SEM (cell line): ENCODE results near the gene MBOAT2.

DNA sequence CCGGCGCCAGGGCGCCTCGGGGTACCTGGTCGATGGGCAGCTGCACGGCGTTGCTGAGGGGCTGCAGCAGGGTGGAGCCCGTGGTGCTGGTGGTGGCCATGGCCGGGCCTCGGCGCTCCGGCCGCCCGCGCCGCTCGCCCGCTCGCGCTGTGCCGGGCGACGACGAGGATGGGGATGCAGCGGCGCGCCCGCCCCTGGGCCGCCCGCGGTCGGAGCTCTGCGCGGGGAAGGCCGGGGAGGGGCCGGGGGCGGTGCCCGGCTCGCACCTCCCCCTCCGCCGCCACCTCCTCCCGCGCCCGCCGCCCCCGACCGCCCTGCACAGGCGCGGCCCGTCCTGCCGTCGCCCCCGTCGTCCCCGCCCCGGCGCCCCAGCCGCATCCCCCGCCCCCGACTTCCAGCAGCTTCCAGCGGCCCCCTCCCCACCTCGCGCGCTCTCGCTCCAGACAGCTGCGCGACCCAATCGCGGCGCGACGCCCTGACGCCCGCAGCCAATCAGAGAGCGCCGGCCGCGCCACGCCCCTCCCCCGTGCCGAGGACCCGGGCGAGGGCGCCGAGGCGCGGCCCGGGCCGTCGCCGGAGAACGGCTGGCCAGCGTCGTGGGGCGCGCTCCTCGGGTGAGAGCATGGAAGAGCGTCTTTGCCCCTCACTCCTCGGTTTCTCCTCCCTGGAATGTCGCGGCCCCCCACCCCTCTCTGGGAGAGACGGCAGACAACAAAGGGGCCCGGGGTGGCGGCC, at the start of gene MBOAT2:
Gene MBOAT2, minus strand, starts transcription at position 170 of the 735 bp plus-strand sequence.
- PRO-cap = unidirectional peak, minus-strand start at position 151 of the sequence; bidirectional peak, plus-strand start at position 563 of the sequence, minus-strand start at position 219 of the sequence

- PRO-cap = no peak
Measured at GRCh38 chr2:9116381-9116685, 90.3 kb upstream of the ASAP2 start.

- PRO-cap = no peak
Measured at GRCh38 chr2:9190889-9191600, 15.6 kb upstream of the ASAP2 start.

DNA sequence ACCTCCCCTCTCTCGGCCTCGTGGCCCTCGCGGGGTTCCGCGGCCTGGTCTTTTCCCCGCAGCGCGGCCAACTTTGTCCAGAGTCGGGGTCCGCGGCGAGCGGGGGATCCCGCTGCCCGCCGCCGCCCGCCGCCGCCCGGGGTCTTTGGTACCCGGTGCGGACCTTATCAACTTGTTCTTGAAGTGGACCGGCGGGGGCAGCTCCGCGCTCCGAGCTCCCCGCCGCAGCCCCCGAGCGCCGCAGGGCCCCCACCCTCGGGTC, 753 bp downstream of the ASAP2 start:
- PRO-cap = no peak

- PRO-cap = no peak
Measured at GRCh38 chr2:9251638-9252357, 45.2 kb downstream of the ASAP2 start.

DNA sequence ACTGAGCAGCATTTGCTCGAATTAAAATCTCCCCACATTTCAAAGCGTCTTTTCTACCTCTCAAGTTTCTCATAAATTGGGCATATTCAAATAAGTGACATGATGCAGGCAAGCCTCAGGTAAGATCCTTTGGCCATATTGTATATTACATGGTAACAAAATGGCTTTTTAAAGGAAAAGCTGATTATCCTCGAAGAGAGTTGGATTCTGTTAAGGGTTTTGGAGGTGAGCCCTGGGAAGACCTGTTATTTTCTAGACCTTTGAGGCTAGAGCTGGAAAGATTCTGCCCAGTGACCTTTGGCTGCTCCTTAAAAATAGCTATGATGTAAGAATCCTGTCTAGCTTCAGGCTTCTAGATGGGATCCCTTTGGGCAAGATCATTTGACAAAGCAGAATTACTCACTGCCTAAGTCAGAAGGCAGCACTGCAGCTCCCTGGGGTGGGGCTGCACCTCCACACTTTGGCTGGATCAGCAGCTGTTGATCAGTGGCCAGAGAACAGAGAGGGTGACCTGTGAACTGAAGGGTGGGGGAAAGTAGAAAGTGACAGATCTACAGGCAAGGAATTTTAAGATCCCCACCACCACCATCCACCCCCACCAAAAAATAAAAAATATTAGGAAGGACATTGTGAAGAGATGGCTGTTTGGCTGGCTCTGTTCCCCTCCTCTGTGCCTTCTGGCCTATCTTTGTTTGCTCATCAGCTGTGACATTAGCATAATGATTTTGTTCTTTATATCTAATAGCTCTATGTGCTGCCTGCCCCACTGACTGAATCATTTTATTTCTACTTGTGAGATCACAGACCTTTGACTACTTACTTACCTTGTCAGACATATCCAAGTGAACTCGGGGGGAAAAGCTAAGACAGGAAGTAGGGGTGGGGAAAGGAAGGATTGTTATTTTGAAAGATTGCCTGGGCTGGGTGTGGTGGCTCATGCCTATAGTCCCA, 103.9 kb downstream of the ASAP2 start:
- PRO-cap = no peak

DNA sequence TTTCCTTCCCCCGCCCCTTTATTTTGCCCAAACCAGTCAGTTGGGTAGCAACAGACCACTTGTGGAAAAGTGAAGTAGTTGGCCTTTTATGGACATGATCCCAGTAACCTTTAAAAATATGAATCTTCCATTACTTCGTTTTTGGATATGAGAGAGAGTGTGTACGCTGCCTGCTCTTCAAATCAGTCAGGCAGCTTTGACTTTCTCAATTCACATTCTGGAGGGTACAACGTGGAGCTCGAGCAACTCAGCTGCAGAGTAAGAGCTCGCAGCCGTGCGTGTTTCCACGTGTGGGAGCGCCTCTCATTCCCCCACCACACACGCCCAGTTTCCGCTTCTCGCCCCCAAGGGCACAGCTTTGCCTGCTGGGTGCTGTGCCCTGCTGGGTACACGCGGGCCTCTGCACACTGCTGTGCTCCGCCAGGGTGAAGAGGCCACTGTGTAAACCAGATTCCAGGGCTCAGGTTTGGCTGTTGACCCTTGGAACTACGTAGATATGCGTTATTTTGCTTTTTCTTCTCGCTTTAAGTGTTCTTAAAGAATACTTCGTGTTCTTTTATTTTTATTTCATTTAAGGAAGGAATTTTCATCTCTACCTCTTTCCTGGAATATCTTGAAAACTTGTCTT, 92.5 kb downstream of the ITGB1BP1 start:
- PRO-cap = bidirectional peak, plus-strand start at position 208 of the sequence, minus-strand start outside the sequence; bidirectional peak, plus-strand start at position 407 of the sequence, minus-strand start at position 260 of the sequence

DNA sequence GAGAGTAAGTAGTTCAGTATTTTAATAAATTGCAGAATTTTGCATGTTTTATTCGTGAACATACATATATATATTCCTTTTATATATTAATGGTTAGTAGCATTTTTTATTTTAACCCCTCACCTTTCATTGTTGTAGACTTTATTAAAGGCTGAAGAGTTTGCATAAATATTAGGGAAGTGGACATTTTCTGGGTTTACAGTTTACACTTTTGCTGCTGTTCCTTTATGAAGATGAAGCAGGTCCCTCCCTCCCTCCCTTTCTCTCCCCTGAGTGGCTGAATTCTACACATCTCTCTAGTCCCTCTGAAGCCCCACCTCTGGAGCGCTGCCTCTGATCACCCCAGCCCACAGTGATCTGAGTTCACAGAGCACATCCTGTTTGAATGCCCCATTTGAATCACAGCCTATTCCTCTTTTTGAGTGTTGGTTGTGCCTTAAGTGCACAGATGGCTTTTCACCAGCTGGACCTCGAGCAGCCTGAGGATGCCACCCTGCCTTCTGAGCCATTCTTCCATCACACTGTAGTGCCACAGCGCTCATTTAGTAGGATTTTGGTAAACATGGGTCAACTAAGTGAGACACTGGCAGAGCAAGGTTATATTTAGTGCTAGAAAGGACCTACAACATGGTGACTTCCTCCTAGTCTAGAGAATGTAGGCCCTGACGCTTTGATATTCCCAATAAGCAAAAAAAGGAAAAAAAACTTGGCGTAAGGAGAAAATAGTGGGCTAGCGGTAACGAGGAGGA, 87.1 kb downstream of the ITGB1BP1 start:
- PRO-cap = no peak

- PRO-cap = no peak
Measured at GRCh38 chr2:9336790-9337577, 86.3 kb downstream of the ITGB1BP1 start.

GRCh38 chr2:9373107-9373733, 50.1 kb downstream of the ITGB1BP1 start:
- PRO-cap = no peak

DNA sequence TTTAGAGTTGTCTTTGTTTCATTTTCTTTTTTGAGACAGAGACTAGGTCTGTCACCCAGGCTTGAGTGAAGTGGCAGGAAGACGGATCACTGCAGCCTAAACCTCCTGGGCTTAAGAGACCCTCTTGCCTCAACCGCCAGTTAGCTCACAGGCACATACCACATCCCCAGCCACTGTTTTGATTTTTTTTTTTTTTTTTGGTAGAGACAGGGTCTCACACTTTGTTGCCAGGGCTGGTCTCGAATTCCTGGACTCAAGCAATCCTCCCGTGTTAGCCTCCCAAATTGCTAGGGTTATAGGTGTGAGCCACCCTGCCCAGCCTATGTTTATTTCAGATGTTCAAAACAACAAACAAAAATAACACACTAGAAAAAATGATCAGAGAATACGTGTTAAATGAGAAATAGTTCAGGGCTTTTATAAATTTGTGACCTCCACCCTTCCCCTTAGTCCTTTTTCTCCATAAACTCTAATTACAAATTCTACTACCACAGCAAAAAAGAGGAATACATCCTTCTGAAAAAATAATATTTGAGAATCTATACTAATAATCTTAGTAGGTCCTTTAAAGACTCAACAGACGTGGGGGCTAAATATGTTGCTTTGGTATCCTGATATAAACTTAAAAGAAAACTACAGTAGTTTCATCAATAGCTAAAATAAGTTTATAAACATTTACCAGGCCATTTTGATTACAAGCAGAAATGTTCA, 12.1 kb downstream of the YWHAQ start:
- PRO-cap = no peak

GRCh38 chr2:9644448-9644832, 13.6 kb upstream of the YWHAQ start:
- PRO-cap = no peak

- PRO-cap = bidirectional peak, plus-strand start at chr2:9681579, minus-strand start at chr2:9681514
Measured at GRCh38 chr2:9681405-9681805, 50.6 kb upstream of the YWHAQ start.

DNA sequence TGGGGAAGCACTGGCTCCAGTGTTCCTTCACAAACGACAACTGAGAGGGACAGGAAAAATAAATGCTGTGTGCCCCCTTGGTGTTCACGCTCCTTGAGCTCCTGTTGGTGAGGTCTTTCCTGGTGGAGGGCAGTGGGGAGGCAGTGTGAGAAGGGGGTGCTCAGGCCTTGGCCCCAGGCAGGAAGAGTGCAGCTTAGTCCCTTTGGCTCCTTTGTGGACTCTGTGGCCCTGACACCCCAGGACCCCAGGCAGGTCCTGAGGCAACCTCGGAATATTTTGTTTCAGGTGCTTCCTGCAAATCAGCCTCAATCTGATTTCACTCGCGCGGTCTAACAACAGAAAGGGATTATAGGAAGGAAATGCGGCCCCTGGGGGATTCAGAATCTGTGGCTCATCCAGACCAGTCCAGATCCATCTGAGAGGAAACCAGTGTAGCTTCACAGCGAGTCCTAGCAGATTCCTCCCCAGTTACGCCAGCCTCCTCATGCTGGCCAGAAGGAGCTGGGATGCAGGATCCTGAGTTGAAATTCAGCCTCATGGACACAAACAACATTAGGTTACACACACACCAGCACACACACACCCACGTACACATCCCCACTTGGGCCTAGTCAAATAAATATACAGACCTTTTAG, 59.4 kb upstream of the YWHAQ start:
- PRO-cap = bidirectional peak, plus-strand start at position 467 of the sequence, minus-strand start at position 331 of the sequence

DNA sequence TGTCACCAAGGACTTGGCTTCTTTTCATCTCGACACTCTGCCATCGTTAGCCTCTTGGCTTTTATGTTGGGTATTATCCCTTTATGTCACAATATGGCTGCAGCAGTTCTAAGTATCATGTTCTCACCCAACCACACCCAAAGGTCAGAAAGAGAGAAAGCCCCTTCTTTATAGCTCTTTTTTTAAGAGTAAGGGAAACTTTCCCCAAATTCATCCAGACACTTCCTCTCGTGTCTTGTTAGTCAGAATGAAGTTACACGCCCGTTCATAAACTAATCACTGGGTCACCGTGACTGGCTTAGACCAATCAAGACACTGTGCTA, 104.9 kb upstream of the TAF1B start:
- PRO-cap = no peak

- PRO-cap = bidirectional peak, plus-strand start at chr2:9761172, minus-strand start at chr2:9760844
Measured at GRCh38 chr2:9760404-9761004, 82.8 kb upstream of the TAF1B start.

DNA sequence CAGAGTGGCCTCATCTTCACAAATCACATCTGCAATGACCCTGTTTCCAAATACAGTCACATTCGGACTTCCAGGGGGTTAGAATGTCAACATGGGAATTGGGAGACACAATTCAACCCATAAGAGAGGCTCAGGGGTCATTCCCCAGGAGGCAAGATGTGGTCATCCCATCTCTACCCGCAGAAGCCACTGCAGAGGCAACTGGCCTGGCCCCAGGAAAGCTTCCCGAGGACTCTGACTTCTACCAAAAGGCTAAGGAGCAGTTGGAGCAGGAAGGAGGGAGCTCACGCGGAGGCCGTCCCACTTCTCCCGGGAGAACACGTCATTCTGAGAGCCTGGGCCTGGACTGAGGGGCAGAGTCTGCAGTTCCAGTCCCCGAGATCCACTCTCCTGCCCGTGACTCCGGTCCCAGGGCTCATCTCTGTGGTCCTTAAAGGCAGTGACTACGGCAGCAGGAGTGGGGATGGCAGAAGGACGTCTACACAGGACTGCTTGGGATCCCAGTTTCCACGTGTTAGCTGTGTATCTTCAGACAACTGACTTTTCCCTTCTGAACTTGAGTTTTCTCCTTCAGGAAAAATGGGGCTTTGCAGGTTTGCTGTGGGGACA, 69.0 kb upstream of the TAF1B start:
- PRO-cap = no peak

DNA sequence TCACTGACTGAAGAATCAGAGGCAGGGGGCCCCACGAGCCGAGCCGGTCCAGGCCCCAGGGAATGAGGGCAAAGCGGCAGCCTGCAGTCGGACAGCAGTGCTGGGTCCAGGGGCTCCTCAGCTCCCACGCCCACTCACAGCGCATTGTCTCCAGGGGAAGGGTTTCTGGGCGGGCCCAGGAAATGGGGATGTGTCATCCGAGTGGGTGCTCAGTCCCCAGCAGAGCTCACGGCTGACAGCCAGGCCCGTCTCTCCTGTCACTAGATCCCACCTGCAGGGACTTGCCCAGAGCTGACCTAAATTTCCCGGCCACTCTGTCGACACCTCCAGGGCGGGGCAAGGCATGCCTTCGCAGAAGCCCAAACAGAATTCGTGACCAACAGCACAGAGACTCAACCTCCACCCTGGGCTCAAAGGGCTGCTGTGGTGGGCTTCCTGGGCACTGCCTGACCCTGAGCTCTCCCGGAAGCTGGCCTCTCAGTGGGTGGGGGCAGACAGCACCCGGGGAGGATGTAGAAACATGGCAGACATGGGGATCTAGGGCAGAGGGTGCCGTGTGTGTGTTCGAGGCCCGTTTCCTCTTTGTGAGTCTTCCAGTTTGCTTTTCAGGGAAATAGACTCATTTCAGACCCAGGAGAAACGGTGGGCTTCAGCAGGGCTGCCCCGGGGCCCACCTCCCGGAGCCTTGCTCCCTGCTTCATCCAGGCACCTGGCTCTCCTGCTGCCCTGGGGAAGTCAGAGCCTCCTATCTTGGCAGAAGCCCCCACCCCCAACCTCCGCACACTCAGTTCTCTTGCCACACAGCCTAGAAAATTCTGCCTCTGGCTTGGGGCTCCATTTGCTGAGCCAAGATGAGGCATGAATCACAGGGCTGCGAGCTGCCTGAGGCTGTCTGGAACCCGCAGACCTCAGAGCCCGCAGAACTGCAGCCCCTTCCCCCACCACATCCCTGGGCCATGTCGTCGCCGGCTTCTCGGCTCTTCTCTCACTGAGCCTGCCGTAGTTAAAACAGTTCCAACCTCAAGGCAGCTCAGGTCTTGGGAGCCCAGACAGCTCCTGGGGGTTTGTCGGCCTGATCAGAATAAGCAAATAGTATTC, 41.9 kb upstream of the TAF1B start:
- PRO-cap = no peak

DNA sequence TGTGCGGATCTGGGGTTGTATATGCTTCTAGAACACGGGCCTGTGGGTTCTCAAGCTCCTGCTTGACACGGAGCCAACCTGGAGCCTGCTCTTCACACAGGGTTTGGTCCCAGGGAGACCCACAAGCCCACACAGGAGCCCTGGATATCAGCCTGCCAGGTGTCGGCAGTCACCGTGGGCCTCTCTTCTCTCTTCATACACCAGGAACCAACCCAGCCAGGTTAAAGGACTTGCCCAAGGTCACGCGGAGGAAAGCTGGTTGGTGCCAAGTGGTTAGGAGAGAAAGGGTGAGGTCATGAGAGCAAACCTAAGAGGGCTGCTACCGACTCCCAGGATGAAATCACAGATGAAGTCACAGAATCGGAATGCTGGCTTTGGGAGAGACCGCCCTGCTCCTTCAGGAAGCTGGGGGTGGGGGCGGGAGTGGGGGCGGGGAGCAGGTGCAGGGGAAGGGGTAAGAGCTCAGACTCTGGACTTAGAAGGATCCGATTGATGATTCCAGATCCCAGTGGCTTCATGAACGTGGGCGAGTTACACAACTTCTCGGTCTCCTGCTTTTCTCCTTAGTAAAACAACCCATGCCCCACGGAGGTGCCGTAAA, 23.2 kb upstream of the TAF1B start:
- PRO-cap = no peak

DNA sequence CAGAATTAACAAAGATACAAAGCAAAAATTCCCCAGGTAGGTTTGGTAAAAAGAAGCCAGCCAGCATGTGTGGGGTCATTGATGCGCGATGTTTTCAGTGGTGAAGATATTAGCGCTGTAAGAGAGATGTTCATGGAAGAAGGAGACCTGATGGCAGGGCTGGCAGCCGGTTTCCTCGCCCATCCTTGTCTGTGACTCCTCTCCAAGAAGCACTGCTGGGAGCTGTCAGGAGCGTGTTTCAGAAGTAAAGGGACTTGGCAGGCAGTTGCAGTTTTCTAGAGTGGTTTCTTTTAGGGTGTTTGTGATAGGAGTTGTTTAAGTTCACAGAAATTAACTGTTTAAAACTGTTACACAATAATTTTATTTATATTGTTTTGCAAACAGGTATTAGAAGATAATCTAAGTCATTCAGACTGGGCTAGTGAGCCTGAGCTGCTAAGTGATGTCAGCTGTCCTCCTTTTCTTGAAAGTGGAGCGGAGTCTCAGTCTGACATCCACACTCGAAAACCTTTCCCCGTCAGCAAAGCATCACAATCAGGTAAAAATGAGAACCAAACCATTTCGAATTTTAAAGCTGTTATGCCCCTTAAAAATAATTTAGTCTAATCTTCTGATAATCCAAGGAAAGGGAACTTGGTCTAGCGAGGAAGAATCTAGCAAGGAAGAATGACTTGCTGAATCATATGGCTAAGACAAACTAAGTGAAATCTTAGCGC, 24.8 kb downstream of the TAF1B start:
- PRO-cap = no peak